Bronchus fibroblast of lung (primary cell): ENCODE measurements around a stretch of chr4.

GRCh38 chr4:1794817-1795648 lies 1.9 kb downstream of the FGFR3 start:
- RAMPAGE, long total RNA, result no peak

DNA sequence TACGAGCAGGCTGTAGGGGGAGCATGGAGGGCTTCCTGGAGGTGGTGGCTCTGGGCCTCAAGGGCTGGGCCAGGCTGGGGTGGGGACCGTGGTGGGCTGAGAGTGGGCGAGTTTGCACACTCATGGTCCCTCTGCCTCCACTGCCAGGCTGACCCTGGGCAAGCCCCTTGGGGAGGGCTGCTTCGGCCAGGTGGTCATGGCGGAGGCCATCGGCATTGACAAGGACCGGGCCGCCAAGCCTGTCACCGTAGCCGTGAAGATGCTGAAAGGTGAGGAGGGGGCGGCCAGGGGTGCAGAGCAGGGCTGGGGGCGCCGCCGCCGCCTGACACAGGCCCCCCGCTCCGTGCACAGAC lies 12.1 kb downstream of the FGFR3 start:
- RAMPAGE, long total RNA, result no peak

- RAMPAGE, long total RNA, result no peak
Measured at GRCh38 chr4:1870366-1870674, 873 bp upstream of the NSD2 start.

DNA sequence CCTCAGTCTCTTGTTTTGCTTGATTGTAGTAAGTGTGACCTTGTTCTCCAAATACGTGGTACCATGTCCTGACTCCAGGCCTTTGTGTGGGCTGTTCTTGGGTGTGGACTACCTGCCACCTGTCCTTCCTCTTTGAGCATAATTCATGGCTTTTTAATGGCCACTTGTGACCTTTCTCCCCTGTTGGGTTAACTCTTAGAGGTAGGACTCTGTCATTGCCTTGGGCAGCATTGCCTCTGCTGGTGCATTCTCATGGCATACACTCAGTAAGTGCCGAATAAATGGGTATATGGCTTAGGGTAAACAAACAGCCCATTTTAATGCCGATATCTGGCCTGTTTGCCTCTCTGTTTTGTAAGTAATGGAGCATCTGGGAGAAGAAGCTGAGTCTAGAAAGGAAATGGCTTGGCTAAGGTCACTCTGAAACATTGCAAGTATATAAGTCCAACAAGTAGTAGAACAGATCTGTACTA lies 3.1 kb downstream of the NSD2 start:
- RAMPAGE, long total RNA, result no peak

DNA sequence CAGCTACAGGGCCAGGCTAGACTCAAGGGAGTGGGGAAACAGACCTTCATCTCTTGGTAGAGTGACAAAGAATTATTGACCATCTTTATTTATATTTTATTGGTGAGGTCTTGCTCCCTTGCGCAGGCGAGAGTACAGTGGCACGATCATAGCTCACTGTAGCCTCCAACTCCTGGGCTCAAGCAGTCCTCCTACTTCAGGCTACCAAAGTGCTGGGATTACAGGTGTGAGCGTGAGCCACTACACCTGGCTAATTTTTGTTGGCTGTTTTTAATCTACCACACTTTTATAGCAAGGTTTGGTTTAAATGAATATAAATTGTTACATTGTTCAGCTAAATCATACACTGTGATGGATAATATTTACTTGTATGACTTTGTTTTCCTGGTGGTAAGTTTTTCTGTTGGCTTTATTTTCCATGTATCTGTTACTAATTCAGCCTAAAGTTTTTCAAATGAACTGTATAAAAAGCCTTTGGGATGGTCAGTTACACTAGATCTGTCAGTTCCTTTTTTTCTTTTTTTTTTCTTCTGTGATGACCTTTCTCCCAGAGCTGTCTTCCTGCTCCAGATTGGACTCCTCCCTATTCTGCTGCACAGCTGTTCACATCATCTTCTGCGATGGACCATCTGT lies 16.3 kb downstream of the NSD2 start:
- RAMPAGE, long total RNA, result no peak

GRCh38 chr4:1917894-1918695 lies 46.9 kb downstream of the NSD2 start:
- RAMPAGE, long total RNA, result no peak

GRCh38 chr4:1980335-1981132 lies 28.2 kb downstream of the NELFA start:
- RAMPAGE, long total RNA, result no peak

DNA sequence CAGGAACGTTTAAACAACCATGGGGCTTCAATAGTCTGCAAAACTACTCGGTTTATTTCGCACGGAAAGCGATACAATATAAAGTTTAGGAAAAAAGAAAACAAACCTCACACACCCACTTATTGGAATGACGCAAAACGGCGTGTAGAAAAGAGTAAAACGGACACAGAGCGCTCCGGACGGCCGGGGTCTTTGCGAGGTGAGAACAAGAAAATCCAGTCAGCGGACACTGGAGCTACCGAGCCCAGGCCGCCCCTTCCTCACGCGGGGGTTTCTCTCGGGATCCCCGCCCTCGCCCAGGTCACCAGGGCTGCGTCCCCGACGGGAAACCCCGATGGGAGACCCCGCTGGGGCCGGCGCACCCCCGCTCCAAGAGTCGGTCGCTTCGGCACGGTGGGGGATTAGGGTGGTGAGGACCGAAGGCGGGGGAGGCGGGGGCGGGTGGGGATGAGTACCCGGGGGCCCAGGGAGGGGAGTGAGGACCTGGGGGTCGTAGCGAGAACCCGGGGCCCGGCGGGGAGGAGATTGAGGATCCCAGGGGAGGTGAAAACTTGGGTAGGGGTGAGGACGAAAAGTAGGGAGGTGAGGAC lies 822 bp downstream of the NELFA start:
- RAMPAGE, long total RNA, result no peak

DNA sequence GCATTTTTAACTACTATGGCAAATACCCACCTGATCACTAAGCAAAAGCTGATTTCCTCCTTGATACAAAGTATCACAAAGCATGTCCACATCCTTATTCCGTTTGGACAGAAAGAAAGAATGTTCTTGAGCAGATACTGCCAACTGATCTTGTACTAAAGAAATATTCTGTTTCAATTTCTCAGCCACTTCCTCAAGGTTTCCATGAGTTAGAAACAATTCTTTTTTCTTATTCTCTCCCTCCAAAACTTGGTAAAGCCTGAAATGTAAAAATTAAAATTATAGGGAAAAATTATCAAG lies 5.8 kb downstream of the HAUS3 start:
- RAMPAGE, long total RNA, result no peak

DNA sequence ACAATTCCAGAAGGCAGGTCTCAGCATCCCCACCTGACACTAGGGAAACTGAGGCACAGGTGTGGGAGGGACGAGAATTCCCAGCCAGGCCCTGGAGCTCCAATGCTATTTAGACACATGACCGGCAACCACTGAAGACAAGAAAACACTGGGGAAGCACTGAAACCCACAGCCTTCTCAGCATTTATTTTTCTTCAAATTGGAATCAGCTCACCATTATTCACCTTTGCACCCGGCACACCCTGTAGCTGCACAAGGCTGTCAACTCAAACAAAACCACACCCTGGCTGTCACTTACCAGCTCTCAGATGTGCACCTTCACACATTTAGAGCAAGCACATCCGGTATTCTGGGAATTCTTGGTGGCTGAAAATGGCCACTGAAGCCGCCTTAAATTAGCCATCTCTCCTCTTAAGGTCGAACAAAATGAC lies 6.0 kb downstream of the ZFYVE28 start:
- RAMPAGE, long total RNA, result no peak

- RAMPAGE, long total RNA, result no peak
Measured at GRCh38 chr4:2485663-2486079, 16.8 kb downstream of the RNF4 start.

GRCh38 chr4:2489790-2490827 lies 21.2 kb downstream of the RNF4 start:
- RAMPAGE, long total RNA, result no peak

DNA sequence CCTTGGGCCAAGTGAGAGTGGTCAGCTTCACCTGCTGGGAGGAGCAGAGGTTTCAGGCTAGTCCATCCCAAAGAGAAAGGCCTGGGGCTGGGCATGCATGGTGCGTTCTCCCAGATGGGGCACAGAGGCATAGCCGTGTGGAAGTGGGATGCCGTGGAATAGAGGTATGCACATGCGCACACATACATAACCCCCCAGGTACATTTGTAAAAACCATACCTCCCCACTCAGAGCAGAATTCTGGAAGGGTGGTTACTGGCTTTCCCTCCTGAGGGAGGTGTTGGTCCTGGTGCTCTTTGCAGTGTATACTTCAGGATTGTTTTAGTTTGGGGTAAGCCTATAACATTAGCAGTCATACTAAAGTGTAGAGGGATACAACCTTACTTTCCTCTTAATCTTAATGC lies 31.3 kb downstream of the RNF4 start:
- RAMPAGE, long total RNA, result no peak

DNA sequence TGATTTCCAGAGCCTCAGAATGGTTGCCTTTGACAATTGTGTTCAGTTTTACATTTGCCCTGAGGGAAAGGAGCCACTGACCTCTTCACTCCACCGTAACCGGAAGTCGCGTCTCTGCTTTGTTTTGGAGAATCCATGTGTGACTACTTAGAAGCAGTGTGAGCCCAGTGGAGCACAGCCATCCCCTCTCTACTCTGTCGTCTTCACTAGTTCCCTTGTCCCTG lies 84.6 kb downstream of the TNIP2 start:
- RAMPAGE, long total RNA, result no peak

- RAMPAGE, long total RNA, result no peak
Measured at GRCh38 chr4:2722108-2722671, 33.9 kb downstream of the TNIP2 start.

DNA sequence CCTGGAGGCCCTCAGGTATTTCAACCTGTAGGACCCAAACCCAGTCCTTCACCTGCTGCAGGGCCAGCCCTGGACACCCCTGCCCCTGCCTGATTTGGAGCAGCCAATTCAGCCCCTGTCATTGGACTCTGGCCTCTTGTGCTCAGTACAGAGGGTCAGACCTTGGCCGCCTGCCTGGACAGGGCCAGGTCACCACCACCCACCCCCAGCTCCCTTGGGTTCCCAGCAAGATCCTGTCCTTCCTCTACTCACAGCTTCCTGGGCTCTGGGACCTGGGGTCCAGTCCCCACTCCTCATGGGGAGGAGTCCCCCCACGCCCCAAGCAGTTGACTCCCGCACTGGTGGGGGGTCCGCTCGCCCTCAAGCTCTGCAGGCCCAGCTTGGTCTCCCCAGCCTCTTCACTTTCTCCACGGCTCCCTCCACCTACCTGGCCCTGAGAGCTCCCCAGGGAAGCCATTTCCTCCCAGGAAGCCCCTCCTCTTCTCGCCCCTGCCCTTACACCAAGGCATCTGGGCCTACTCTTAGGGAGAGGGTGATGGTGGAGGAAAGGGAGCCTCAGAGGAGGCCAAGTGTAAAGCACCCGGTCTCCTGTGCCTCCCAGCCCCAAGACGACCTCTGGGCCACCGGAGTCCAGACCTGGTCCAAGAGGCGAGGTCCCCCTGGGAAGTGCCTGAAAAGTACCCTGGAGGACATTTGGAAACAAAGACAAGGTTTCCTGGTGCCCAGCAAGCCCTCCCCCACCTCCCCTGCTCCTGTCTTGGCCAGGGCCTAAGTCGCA lies 816 bp upstream of the SH3BP2 start:
- RAMPAGE, long total RNA, result no peak

DNA sequence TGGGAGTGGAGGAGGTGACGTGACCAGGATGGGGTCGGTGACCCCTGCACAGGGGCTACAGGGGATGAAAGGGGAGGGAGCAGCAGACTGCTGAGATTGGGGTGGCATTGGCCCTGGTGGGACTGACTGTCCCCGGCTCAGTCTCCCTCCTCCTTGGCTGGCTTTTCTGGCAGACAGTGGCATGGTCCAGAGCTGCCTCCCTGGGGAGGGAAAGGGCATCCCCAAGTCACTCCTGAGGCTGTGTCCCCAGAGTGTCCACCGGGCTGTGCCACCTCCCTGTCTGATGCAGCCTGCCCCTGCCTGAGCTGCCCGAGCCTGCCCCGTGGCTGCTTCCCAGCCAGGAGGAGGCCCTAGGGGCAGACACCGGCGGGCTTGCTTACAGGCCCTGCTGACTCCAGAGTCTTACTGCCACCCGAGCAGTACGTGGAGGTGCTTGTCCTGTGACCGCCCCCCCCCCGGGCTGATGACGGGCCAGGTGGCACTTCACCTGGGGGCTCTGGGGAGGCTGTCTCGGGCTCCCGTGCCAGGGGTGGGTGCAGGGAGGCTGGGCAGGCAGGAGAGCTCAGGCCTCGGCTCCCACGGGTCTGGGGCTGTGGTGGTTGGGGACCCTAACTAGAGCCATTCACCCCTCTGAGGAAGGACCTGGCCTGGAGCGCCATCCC lies 7.3 kb downstream of the SH3BP2 start:
- RAMPAGE, long total RNA, result no peak

DNA sequence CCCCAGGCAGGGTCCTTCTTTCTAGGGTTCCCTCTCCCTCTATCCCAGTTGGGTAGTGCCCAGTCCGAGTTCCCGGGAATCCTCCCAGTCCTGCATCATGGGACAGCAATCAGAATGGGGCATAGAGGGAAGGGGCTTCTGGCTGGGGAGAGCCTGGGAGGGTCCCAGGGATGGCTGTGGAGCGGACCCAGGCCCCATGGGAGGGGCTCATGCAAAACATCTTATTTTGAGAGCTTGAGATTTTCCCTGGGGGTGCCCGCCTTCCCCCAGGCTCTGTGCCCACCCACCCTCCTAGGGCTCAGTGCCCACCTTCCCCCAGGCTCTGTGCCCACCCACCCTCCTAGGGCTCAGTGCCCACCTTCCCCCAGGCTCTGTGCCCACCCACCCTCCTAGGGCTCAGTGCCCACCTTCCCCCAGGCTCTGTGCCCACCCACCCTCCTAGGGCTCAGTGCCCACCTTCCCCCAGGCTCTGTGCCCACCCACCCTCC lies 15.7 kb downstream of the SH3BP2 start:
- RAMPAGE, long total RNA, result no peak

- RAMPAGE, long total RNA, result no peak
Measured at GRCh38 chr4:2831559-2832298, 11.9 kb upstream of the ADD1 start.

DNA sequence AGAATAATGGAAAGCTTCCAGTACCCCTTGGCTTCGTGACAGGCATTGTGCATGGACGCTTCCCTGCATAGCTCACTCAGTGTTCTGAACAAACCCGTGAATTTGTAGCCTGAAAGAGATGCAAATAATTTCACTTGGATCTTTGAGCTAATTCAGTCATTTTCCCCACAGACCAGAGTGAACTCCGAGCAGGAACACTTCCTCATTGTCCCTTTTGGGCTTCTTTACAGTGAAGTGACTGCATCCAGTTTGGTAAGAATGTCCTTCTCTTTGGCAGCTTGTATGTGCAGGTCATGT lies 40.8 kb downstream of the MFSD10 start:
- RAMPAGE, long total RNA, result no peak